SUDHL5 (cell line): Measurements from ENCODE around the gene YIF1B.

DNA sequence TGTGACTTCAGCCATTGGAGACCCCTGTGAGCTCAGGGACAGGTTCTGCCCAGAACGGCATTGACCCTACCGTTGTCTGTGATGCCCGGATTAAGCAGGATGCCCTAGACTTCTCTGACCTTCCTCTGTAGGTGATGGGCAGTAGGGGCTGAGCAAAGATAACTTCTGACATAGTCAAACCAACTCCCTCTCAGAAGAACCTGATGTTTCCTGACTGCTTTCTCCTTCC, 835 bp downstream of the ZNF345 start:
- PRO-cap = no peak

DNA sequence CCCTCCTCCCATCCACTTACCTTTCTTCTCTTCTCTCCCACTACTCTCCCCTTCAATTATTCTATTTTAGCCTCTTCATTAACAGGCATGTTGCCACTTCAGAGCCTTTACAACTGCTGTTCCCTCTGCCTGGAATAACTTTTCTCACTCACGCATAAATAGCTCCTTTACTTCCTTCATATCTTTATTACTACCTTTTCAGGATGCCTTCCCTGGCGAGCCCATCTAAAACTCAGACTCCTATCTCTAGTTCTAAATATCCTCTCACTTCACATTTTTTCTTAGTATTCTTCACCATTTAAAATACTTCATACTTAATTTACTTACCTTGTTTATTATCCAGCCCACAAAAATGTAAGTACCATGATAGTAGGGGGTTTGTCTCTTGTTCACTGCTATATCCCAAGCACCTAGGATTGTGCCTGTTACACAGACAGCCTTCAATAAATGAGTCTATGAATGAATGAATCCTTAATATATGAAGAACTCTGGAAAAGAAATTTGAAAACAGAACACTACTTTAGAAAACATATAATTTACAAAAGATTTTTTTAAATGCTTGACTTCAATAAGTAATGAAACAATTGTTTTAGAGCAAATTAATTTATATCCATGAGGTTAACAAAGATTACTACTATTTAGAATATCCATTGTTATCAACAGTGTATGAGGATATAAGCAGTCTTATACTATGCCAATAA, 2.1 kb downstream of the ZNF569 start:
- PRO-cap = no peak

- PRO-cap = no peak
Observed at GRCh38 chr19:37484483-37485153, 15.5 kb downstream of the ZNF570 start.

DNA sequence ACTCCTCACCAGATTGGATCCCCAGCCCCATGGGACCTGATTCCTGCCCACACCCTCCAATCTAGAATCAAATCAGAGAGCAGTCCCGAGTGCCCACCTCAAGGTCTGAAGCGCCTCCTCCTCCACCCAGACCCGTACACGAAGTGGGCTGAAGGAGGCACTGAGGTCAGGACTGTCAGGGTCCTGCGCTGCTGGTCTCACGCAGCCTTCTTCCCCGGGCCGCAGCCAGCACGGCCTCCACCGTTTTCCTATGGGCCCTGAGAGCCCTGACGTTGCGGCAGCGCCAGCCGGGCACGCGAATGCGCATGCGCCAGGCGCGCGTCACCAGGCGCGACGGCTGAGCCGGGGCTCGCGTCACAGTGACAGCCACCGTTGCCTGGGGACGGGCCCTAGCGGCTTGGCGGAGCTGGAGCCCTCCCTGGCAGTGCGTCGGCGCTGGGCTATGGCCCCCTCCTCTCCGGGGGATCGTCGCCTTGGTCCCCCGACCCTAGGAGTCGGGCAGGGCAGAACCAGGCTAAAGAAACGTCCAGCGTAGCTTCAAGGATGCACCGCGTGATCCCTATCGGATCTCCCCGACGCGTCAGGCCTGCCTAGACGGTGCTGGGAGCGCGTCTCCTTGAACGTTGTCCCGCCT, 43.5 kb downstream of the ZNF571 start:
- PRO-cap = unidirectional peak, minus-strand start at position 252 of the sequence

- PRO-cap = unidirectional peak, plus-strand start at chr19:38003548
Observed at GRCh38 chr19:38002972-38004239, 96.4 kb downstream of the SIPA1L3 start.

- PRO-cap = bidirectional peak, plus-strand start at chr19:38004752, minus-strand start at chr19:38004584
Observed at GRCh38 chr19:38004474-38004879, 97.5 kb downstream of the SIPA1L3 start.

DNA sequence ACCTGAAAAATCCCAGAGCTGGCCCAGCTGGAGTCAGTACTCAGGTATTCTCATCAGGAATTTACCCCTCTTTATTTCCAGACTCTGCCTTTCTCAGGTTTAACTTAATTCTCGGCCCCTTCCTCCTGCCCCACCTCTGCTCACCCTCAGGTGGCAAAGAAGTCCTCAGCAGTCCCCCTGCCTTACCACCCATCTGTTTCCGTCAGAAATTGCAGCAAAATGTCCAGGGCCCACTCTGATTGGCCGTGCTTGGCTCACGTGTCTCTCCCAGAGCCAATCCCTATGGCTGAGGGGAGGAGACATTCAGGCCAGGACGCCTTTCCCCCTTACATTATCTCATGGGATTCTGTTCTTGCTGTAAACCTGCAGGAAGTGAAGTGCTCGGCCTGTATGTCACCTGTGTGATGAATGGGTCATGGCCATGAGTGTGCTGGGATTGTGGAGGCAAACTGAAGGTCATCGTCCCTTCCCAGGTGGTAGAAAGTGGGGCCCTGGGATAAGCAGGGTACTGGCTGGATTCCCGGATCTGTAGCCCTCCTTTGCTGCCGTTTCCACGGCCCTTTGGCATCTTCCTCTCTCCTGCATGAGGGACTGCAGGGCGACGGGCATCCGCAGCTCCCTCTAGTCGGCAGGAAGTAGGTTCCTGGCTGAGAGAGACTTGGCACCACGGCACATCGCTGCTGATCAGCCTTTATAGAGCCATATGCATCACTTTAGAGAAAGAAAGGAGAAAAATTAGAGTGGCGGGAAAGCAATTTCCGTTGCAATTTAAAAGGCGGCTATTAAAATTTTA, 118.1 kb downstream of the SIPA1L3 start:
- PRO-cap = no peak

DNA sequence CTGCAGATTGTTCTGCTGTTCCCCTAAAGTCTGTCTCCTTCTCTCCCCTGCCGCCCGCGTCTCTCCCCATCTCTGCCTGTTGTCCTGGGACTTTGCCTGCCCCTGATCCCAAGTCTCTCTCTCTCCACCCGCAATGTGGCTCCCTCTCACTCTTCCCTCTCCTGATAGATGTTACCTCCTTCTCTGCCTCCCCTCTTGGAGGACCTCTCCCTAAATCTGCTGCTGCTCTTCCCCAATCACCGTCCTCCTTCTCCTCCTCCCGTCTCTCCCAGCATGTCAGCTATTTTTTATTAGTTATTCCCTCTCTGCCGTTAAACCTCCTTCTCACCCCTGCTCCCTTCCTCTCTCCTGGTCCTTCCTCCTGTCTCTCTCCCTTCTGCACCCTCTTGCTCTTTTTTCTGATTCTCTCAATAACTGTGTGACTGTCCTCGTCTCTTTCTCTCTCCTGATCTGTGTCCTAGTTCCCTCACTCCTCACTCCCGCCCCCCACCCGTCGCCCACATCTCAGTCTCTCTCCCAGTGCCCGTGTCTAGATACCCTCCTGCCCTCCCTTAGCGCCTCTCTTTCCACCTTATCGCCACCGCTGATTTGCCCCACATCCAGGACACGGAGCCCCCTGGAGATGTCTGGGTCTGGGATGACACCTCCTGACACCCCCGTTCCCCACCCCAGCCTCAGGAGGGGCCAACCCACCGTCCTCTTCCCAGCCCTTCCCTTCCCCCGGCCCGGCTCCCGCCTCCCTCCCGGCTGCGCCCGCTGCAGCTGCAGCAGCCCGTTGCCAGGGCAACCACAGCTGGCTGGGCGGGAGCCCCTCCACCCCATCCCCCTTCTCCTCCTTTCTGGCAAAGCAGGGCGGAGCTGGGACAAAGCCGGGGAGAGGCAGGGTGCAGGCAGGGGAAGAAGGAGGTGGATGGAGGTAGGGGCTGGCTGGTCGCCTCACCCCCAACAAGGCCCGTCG, 13.7 kb downstream of the DPF1 start:
- PRO-cap = no peak

- PRO-cap = unidirectional peak, plus-strand start at chr19:38315425; bidirectional peak, plus-strand start at chr19:38316179, minus-strand start at chr19:38315773
Observed at GRCh38 chr19:38315247-38316371, at the start of gene YIF1B. Gene YIF1B (minus strand): TSS chr19:38315947.

DNA sequence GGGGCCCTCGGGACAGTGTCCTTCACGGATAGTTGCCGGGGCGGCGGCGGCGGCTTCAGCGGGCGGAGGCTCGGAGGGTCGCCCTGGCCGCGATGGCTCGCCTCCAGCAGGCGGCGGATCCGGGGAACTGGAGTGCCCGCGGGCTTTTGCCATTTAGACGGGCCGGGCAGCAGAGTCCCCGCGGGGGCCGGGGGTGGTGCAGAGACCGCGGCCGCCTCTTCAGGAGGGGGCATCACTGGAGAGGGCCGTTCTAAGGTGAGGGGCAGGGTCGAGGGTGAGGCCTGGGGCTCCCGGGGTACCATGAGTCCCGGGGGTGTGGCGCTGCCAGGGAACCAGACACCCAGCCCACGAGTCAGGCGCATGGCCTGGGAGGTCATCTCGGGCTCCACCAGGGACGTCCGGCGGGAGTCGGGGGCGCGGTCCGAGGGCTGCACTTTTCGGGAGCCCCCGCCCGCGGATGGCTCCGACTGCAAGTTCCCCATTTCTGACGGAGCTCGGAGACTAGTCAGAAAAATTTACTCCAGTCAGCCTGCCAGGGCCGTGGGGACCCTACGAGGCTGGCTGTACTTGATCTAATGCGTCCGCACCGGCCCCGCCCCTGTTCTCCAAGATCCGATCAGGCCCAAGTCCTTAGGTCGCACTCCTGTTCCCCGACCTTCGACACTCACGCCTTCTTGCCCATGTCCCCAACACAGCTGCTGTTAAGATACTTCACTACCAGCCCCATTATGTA, 888 bp downstream of the GGN start:
- PRO-cap = no peak

DNA sequence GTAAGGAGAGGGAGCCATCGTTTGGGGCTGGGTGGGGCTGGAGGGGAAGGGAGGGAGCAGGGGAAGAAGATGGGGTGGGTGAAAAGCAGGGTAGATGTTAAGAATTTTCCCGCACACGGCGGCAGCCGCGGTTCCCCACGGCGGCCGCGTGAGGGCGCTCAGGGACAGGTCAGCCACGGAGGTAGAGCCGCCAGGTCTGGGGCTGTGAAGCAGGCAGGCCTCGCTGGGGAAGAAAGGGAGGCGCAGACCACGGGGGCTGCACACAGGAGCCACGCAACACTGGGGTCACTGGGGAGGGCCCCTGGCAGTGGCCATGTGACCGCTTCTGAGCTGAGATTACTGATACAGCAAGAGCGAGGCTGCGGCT, 81.6 kb downstream of the RYR1 start:
- PRO-cap = no peak

DNA sequence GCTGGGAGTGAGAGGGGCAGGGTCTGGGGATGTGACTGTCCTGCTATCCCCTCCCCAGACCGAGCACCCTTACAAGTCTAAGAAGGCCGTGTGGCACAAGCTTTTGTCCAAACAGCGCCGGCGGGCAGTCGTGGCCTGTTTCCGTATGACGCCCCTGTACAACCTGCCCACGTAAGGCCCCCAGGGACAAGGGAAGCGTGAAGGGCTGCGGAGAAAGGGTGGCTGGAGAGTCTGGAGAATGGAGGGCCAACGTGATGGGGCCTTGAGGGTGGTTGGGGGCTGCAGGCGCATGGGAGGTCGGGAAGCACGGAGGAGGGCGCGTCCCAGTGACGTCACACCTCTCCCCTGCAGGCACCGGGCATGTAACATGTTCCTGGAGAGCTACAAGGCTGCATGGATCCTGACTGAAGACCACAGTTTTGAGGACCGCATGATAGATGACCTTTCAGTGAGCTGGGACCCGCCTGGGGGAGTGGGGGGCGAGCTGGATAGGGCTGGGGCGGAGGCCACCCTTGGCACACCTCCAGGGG, 89.4 kb downstream of the MAP4K1 start:
- PRO-cap = no peak

DNA sequence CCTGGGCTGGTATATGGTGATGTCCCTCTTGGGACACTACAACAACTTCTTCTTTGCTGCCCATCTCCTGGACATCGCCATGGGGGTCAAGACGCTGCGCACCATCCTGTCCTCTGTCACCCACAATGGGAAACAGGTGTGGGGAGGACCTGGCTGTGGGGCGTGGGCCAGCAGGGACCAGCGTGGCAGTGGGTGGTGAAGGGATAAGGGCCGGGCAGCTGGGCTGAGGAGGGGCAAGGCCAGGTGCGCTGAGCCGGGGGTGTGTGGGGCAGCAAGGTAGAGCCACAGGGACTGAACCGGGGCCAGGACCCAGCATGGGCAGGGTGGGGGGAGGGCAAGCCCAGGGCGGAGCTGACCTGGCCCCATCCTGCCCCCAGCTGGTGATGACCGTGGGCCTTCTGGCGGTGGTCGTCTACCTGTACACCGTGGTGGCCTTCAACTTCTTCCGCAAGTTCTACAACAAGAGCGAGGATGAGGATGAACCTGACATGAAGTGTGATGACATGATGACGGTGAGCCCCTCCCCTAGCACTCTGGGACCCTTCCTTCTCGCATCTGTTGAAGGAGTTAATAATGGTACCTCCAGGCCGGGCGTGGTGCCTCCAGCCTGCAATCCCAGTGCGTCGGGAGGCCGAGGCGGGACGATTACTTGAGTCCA, 37.6 kb downstream of the MAP4K1 start:
- PRO-cap = no peak

DNA sequence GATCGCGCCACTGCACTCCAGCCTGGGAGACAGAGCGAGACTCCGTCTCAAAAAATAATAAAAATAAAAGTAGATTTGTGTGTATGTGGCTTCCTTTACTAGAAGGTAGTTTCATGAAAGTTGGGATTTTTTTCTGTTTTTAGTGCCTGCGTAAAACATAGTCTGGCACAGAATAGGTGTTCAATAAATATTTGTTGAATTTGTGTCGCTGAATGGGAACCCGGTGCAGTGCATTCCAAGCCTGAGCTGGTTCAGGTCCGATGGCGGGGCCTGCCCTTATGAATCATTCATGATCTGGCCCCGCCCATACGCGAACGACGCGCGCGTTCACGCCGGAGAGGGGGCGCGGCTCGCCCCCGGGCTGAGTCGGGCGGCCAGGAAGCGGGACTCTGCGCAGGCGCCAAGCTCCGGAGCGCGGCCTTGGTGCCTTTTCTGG, 309 bp upstream of the ACTN4 start:
- PRO-cap = bidirectional peak, plus-strand start outside the sequence, minus-strand start at position 252 of the sequence

DNA sequence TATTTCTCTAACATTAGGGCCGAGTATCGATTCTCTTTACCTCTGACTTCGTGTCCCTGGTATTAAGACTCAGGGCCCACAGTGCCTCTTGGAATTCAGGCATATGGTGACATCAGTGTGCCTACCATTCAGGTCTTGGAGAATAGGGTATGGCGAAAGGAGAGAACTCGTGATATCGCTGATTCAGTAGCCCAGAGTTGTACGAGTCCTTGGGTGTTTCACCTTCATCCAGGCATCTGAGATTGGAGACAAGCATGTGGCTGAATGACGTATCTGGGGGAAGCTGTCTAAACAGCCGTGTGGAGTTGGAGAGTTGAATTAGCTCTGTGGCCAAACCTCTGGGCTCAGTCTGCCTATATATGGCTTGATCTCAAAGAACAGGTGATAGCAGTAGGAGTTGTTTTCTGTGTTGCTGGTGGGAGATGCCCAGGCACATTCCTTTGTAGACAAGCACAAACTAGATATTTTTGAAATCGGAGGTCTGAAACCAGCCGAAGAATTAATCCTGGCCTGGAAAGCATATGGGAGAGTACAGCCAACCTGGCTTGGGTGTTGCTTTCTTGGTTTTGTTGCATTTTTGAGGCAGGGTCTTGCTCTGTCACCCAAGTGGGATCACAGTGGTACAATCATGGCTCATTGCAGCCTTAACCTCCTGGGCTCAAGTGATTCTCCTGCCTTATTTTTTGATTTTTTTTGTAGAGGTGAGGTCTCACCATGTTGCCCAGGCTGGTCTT, 27.4 kb downstream of the ACTN4 start:
- PRO-cap = no peak

GRCh38 chr19:38685284-38685712, 37.8 kb downstream of the ACTN4 start:
- PRO-cap = no peak

- PRO-cap = no peak
Observed at GRCh38 chr19:38694560-38694759, 47.0 kb downstream of the ACTN4 start.

DNA sequence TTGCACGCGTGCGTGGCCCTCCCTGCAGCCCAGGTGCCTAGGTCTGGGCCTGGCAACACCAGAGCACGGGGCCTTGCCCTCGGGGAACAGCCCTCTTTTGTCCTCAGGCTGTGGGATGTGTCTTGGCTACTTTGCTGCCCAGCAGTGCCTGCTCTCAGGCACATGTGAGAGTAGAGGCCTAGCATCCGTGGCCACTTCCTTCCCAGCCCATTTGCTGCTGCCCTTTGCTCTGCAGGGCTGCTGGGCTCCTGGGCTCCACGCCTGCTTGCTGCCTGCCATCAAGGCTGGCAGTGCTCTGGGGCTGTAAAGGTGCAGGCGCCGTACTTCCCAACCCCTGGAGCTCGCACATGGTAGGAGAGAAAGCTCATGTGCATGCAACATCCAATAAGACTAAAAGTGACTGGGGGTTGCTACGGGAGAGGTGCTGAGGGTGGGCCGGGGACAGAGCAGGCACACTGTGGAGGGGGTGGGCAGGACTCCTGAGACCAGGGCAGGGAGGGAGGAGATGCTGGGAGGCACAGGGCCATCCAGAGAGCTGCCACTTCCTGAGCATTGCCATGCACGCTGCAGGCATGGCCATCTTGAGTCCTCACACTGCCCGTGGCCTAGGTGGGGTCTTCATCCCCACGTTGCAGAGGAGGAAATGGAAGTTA, 46.5 kb downstream of the CAPN12 start:
- PRO-cap = no peak

- PRO-cap = no peak
Observed at GRCh38 chr19:38730547-38730742, 13.8 kb downstream of the CAPN12 start.

DNA sequence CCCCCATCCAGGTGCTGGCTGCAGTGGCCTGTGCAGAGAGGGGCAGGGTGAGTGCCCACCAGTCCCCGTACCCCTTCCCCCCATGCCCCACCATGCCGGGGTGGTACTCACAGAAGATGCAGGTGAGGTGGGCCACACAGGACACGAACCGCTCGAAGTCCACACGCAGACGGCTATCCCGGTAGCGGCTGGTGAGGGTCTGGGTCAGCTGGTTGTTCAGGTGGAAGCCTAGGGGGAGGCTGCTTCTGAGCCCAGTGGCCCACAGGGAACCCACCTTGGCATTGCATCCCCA, 13.3 kb downstream of the CAPN12 start:
- PRO-cap = no peak